Right lobe of liver (tissue), 4 donors: ENCODE measurements around the gene ARMC2.

DNA sequence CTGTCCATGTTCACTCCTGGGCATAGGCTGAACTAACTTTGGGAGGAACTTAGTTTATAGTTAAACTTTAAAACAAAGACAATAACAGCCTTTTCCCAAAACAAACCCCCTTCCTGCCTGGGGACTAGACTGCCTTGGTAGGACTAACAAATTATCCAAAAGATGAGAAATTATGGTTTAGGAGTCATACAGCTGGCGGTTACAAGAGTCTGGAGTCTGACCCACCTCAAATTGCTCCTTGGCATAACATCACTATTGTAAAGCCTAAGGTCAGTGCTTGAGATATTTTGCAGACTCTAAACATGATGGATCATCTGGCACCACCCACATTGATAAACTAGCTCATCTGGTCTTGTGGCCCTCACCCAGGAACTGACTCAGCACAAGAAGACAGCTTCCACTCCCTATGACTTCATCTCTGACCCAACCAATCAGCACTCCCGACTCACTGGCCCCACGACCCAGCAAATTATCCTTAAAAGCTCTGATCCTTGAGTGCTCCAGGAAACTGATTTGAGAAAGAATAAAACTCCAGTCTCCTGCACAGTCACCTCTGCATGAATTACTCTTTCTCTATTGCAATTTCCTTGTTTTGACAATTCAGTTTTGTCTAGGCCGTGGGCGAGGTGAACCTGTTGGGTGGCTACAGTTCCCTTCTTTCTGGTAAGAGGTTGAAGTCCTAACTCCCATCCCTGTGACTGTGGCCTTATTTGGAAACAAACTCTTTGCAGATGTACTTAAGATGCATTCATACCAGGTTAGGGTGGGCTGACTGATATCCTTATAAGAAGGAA lies 115.9 kb downstream of the CD24 start:
- PRO-cap, 4 experiments, result no peak in any of the 4 experiments
- RAMPAGE, long total RNA, 2 experiments, result no peak in any of the 2 experiments

GRCh38 chr6:107116136-107116300 lies 703 bp upstream of the BEND3 start:
- PRO-cap, 4 experiments, result peak in 1 of 4 experiments; most common minus-strand start chr6:107116175 (in 1)
- RAMPAGE, long total RNA, 2 experiments, result no peak in any of the 2 experiments

GRCh38 chr6:107118879-107119434 lies 3.6 kb upstream of the BEND3 start:
- PRO-cap, 4 experiments, result no peak in any of the 4 experiments
- RAMPAGE, long total RNA, 2 experiments, result no peak in any of the 2 experiments

GRCh38 chr6:107189536-107189868 lies 74.2 kb upstream of the BEND3 start:
- PRO-cap, 4 experiments, result peak in 2 of 4 experiments; most common minus-strand start chr6:107189648 (in 2)
- RAMPAGE, long total RNA, 2 experiments, result no peak in any of the 2 experiments

DNA sequence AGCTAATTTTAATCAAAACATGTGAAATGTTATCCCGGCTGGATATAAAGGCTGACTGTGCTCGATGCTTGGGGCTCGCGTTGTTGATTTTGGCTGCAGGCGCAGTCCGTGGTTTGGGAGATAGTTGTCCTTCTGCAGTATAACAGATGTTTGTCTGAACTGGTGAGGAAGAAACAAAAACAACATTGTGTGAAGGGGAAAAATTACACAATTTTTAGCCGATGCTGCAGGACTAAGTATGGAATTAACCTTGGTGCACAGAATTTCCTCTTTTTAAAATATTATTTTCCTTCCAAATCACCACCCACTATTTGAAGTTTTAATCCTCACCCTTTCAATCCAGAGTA lies 2.5 kb downstream of the SOBP start:
- PRO-cap, 4 experiments, result no peak in any of the 4 experiments
- RAMPAGE, long total RNA, 2 experiments, result no peak in any of the 2 experiments

DNA sequence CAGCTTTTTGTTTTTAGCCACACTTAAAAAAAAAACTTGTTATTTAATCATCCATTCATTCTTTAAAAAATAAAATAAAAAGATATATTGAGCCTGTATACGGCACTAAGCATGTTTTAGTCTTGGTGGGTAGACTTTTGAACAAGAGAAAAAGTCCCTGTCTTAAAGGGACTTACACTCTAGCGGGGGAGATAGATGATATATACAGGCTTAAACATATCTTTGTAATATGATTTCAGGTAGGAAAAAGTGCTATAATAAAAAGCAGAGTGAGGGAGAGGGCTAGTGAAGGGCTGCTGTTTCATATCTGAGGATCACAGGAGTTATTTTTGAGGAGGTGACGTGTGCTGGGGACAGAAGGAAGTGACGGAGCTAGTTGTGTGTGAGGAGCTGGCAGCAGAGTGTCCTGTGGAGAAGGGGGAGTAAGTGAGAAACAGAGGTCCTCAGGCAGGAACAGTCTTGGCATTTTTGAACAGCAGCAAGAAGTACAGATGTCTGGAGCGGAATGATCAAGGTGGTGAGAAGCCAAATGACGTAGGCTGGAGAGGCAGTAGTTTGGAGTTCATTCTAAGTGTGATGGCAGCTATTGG lies 52.1 kb downstream of the SOBP start:
- PRO-cap, 4 experiments, result no peak in any of the 4 experiments
- RAMPAGE, long total RNA, 2 experiments, result no peak in any of the 2 experiments

DNA sequence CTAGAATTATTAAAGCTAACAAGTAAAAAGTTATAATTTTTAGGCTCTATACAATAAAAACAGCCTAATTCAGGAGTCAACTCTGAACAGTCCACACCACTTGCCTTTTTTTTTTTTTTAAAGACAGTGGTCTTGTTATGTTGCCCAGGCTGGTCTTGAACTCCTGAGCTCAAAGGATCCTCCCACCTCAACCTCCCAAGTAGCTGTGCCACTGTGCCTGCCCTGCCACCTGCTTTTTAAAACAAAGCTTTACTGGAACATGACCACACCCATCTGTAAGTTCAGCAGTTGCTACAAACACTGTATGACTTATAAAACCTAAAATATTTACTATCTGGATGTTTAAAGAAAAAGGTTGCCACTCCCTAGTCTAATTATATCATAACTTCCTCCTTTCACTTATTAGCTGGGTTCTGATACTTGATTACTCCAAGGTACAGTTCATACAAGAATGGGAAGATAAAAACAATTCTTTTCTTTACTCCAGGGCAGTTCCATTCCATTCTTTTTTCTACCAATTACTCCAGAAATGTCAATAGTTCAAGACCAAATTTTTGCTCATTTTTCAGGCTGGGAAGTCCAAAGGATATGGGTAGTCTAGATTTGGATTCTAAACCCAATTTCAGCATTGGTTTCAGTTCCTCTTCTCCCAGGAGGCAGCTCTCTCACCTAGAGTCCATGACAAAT lies 63.2 kb downstream of the SEC63 start:
- PRO-cap, 4 experiments, result no peak in any of the 4 experiments
- RAMPAGE, long total RNA, 2 experiments, result no peak in any of the 2 experiments

DNA sequence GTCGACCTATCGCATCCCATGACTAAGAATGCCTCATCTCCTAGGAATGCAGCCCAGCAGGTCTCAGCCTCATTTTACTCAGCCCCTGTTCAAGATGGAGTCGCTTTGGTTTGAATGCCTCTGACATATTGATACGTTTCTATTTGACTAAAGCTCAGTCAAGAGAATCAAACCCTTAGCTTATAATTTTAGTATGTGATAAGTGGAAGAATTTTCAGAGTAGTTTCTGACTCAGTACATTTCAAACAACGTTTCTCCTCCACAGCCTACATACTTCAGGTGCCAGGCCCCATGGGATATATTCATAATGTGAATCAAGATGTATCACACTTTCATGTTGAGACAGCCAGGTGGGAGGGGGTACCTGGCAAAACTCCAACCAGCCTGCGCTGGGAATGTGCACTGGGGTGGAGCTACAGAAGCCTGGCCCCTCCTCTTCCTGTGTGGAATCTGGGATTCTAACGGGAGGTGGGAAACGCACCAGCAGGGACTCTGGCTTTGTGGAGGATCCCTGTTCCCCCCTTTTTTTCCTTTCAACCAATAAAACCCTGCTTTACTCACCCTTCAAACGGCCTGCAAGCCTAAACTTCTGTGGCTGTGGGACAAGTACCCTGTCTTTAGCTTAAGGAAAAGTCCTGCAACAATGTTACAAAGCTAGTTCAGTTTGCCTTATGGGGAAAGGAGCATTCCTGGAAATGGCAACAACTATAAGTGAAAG lies 6.8 kb upstream of the SEC63 start:
- PRO-cap, 4 experiments, result no peak in any of the 4 experiments
- RAMPAGE, long total RNA, 2 experiments, result no peak in any of the 2 experiments

DNA sequence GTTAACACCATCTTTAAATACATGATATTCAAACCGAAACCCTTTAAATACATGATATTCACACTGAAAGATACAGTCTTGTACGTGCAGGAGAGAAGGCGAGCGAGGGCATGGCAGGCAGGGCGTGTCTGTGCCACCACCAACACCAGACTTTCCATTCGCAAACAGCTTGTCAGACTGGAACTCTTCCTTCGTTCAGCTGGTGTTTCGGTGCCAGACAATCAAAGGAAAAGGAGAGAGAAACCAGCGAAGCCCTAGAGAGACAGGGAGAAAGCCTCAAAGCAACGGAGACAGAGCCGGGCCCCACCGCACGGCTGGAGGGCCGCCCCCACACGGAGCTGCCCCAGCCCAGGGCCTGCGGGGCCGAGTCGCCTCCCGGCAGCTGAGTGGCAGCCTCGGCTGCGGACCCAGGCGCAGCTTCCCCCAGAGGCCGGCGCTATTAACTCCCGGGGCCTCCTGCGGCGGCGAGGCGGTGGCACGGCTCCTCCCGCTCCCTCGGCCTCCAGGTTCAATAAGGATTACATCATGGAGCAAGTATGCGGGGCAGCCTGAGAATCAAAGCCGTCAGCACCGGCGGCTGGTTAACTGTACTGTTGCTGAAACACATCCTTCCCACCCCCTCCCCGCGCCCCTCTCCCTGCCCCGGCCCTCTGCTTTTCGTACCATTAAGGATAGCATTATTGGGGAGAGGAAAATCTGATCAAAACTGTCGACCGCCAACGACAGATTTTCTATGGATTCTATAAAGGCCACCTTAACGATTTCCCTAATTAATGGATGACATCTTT lies 32.1 kb upstream of the NR2E1 start:
- PRO-cap, 4 experiments, result peak in 4 of 4 experiments; most common plus-strand start position 75 of the sequence (in 1); most common minus-strand start position 441 of the sequence (in 4)
- RAMPAGE, long total RNA, 2 experiments, result no peak in any of the 2 experiments

GRCh38 chr6:108134697-108135037 lies 31.2 kb upstream of the NR2E1 start:
- PRO-cap, 4 experiments, result no peak in any of the 4 experiments
- RAMPAGE, long total RNA, 2 experiments, result no peak in any of the 2 experiments

GRCh38 chr6:108559339-108559870 lies 1.3 kb upstream of the FOXO3 start:
- PRO-cap, 4 experiments, result peak in 4 of 4 experiments; most common plus-strand start chr6:108559797 (in 2); most common minus-strand start chr6:108559653 (in 3)
- RAMPAGE, long total RNA, 2 experiments, result no peak in any of the 2 experiments

- PRO-cap, 4 experiments, result no peak in any of the 4 experiments
- RAMPAGE, long total RNA, 2 experiments, result no peak in any of the 2 experiments
Observed at GRCh38 chr6:108561354-108561577, 549 bp downstream of the FOXO3 start.

GRCh38 chr6:108587779-108588166 lies 27.1 kb downstream of the FOXO3 start:
- PRO-cap, 4 experiments, result no peak in any of the 4 experiments
- RAMPAGE, long total RNA, 2 experiments, result no peak in any of the 2 experiments

GRCh38 chr6:108625929-108626755 lies 65.4 kb downstream of the FOXO3 start:
- PRO-cap, 4 experiments, result no peak in any of the 4 experiments
- RAMPAGE, long total RNA, 2 experiments, result no peak in any of the 2 experiments

DNA sequence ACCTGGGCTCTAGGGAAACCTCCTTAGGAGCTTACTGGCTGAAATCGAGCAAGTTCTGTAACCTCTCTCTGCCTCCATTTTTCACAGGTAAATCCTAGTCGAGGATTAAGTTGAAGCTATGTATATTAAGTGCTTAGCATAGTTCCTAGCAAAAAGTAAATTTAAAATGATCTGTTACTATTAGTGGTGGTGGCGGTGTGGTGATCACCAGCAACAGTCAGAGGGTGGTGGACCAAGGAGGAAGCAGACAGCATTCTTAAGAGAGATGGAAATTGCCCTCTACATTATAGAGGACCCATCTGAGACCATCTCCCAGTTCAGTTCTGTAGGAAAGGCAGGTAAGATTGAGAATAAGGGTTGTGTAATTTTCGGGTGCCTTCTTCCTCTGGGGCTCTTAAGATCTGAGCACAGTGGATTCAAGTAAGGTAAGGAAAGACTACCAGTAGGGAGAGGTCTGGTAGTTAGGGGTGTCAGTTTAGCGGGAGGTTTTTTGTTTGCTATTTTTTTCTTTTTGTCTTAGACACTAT lies 68.3 kb downstream of the FOXO3 start:
- PRO-cap, 4 experiments, result no peak in any of the 4 experiments
- RAMPAGE, long total RNA, 2 experiments, result no peak in any of the 2 experiments

- PRO-cap, 4 experiments, result peak in 1 of 4 experiments; most common plus-strand start chr6:108673231 (in 1)
- RAMPAGE, long total RNA, 2 experiments, result no peak in any of the 2 experiments
Observed at GRCh38 chr6:108673157-108673373, 112.3 kb downstream of the FOXO3 start.

GRCh38 chr6:108689798-108690212 lies 129.1 kb downstream of the FOXO3 start:
- PRO-cap, 4 experiments, result no peak in any of the 4 experiments
- RAMPAGE, long total RNA, 2 experiments, result no peak in any of the 2 experiments

DNA sequence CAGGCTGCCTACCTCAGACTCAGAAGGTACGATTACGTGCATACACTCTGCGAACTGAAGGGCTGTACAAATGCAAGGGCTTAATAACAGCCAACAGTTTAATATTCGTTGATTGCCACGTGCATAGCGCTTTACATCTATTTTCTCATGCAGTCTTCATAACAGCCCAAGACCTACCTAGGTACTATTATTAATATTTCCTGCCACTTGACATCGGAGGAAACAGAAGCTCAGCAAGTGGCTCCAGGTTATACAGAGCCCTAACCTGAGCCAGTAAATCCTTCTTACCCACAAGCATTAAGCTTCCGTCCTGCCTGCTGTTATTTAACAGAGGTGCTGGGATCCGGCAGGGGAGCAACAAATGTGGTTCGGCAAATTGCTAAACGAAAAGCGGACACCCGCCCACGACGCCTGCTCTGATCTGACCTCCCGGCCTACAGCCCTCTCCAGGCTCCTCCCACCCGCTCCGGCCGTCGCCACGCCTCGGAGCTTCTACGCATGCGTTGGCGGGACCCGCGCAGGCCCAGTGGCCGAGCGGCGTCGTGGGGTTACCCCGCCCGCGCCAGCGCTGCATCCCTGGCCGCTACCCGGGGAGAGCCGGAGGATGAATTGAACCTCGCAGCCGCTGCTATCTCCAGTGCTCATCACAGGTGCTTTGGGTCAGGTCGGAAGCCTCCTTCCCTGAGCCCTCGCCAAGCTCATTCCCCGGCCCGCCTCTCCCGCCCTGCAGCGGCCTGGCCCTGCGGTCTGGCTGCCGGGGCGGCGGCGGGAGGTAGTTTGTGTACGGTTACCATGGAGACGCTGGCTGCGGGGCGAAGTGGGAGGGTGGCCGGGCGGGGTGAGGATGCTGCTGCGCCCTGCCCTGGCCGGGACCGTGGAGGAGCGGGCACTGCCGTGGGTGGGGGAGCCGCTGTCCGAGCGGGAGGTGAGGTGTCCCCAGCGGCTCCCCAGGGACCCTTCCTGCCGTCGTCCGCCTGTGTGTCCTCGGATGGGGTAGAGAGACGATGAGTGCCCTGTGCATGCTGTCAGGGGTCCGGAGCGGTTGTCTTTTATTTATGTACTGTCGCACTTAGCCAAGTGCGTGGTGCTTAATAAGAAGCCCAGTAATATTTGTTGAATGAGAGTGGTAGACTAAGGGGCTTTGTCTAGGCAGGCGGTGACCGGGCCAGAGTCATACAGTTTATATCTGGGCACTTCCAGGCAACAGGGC lies at the start of gene ARMC2:
Gene ARMC2, plus strand, starts transcription at position 526 of the 1,210 bp plus-strand sequence.
- PRO-cap, 4 experiments, result peak in 4 of 4 experiments; most common plus-strand start position 526 of the sequence (in 4); most common minus-strand start position 749 of the sequence (in 3)
- RAMPAGE, long total RNA, 2 experiments, result start-site peak on the plus strand in 2 of 2 experiments, centred at positions 540 to 548 of the sequence, 23 to 32 reads per replicate

- PRO-cap, 4 experiments, result no peak in any of the 4 experiments
- RAMPAGE, long total RNA, 2 experiments, result no peak in any of the 2 experiments
Observed at GRCh38 chr6:108948398-108949112, 100.3 kb downstream of the ARMC2 start.

GRCh38 chr6:108966717-108967582 lies 118.7 kb downstream of the ARMC2 start:
- PRO-cap, 4 experiments, result peak in 2 of 4 experiments; most common minus-strand start chr6:108967193 (in 2)
- RAMPAGE, long total RNA, 2 experiments, result no peak in any of the 2 experiments